Measurements from ENCODE around the genes LRRN3, LSMEM1 and TMEM168.

GRCh38 chr7:107506571-107507124 lies 36.8 kb downstream of the GPR22 start:
- PRO-cap: no peak
- RAMPAGE, long total RNA, 4 experiments: no peak in any of the 4 experiments

DNA sequence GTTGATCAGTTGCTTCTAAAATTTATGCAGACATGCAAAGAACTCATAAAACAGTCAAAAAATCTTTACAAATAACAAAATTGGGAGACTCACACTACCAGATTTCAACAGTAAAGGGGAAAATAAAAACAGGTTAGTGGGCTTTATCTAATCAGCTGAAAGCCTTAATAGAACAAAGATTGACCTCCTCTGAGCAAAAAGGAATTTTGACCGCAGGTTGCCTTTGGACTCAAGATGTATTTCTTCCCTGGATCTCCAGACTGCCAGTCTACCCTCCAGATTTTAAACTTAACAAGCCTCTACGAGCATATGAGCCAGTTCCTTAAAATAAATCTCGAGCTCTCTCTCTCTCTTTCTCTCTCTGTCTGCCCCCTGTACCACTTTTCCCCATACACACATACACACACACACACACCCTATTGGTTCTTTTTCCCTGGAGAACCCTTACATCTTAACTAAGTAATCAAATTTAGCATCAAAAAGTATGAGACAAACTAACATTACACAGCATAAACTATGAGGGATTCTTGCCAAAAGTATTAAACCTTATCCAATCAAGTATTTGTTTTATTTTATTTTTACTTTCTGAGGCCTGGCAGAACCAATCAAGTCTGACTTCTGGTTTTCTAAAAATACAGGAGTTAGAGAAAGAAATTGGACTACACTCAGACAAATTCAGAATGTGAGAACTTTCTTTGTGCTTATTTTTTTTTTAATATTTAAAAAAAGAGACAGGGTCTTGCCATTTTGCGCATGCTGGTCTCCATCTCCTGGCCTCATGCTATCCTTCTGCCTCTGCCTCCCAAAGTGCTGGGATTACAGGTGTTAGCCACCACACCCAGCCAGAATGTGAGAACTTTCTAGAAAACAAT lies 11.4 kb downstream of the BCAP29 start:
- PRO-cap: no peak
- RAMPAGE, long total RNA, 4 experiments: no peak in any of the 4 experiments

DNA sequence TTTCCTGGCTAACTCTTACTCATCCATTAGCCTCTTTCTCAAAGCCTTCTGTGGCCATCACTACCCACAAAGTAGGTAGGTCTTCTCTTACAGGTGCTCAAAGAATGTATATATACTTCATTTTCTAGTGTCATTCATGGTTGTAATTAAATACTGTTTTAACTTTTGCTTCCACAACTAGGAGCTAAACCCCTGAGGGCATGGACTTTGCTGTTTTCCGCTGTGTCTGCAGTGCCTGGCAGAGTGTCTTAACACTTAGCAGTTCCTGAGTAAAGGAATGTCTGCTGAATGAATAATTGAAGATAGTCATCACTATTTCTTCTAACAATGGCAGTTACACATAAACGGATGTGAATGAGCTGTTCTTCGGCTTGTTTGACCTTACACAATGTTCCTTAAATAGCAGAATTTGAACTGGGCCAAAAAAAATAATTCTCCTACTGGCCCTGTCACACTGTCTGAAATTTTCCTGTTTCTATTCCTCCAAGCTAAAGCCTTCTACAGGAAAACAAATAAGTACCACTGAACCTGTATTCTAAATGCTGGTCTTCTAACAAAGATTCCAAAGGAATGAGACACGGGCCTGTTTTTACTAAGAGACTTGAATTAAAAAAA lies 15.2 kb downstream of the BCAP29 start:
- PRO-cap: no peak
- RAMPAGE, long total RNA, 4 experiments: no peak in any of the 4 experiments

DNA sequence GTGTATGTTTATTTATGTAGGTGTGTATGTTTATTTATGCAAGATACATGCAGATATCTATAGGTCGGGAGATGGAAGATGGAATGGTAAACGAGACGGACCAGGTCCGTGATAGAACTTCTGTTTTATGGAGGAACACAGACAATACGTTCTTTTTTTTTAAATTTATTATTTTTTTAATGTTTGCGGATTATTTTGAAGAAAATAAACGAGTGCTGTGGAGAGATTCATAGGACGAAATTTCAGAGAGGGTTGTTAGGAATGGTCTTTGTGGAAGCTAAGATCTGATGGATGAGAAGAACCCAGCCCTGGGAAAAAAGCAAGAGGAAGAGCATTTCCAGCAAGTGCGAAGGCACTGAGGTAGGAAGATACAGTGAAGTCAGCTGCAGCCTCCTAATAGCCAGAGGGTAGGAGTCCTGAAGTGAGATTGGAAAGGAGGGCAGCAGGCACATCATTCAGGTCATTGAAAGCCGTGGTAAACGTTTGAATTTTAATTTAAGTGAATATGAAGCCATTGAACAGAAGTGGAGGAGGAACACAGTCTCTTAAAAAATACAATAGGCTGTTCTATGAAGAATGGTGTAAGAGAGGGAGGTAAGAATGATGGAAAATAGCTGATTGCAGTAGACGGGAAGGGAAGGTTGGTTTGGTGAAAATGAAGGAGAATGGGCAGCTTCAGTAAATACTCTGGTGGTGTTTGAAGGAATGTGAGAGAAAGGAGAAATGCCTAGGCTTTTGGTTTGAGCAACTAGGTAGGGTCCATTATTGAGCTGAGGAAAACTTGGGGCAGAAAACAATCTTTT lies 1.3 kb downstream of the CBLL1 start:
- PRO-cap: no peak
- RAMPAGE, long total RNA, 4 experiments: start-site peak on the plus strand in 1 of 4 experiments, centred at positions 158 to 507 of the sequence, 5 to 11 reads per replicate

- PRO-cap: no peak
- RAMPAGE, long total RNA, 4 experiments: no peak in any of the 4 experiments
Observed at GRCh38 chr7:108416186-108416755, 40.0 kb downstream of the NRCAM start.

GRCh38 chr7:108454415-108455403 lies 1.5 kb downstream of the NRCAM start:
- PRO-cap: unidirectional peak, plus-strand start at chr7:108455328
- RAMPAGE, long total RNA, 4 experiments: no peak in any of the 4 experiments

DNA sequence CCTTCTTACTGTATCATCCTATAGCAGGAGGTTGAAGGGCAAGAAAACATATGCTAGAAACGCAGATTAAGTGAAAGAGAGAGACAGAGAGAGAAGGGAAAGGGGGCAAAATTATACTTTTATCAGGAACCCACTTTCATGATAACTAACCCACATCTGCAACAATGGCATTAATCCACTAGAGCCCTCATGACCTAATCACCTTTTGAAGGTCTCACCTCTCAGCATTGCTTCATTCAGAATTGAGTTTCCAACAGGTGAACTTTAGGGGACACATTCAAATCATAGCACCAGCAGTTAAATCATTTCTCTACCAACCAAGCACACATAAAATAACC lies 1078.2 kb downstream of the DNAJB9 start:
- PRO-cap: no peak
- RAMPAGE, long total RNA, 4 experiments: no peak in any of the 4 experiments

GRCh38 chr7:111090960-111091718 lies at the start of gene LRRN3:
LRRN3 (plus strand) TSS chr7:111091127.
- PRO-cap: no peak
- RAMPAGE, long total RNA, 4 experiments: no peak in any of the 4 experiments

DNA sequence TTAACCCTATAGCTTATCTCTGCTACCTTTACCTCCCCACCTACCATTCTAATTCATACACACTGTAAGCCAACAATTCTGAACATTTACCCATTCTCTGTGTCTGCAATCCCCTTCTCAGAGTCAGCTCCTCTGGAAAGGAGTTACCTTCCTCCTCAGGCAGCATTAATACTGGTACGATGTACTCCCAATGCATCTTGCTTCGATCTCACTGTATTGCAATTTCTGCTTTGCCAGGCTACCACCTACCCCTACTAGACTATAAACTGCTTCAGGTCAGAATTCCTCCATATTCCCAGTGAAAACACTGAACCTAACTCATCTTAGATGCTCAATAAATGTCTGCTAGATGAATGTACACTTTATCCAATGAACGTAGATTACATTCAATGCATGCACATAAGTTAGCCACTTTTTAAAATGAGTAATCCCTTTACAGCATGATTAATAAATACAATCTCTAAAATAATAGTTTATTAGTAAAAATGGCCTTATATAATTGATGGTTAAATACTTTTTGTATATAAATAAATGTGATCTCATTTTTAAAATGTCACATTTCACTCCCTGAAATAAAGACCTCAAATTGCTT lies 141.9 kb downstream of the LRRN3 start:
- PRO-cap: no peak
- RAMPAGE, long total RNA, 4 experiments: no peak in any of the 4 experiments

- PRO-cap: no peak
- RAMPAGE, long total RNA, 4 experiments: no peak in any of the 4 experiments
Observed at GRCh38 chr7:111439077-111439610, 123.1 kb downstream of the IMMP2L start.

GRCh38 chr7:112089116-112090288 lies 116.7 kb downstream of the DOCK4 start:
- PRO-cap: no peak
- RAMPAGE, long total RNA, 4 experiments: start-site peak on the minus strand in 1 of 4 experiments, at chr7:112089940-112089948 at its widest, 5 reads per replicate

GRCh38 chr7:112144109-112144639 lies 62.0 kb downstream of the DOCK4 start:
- PRO-cap: no peak
- RAMPAGE, long total RNA, 4 experiments: no peak in any of the 4 experiments

- PRO-cap: no peak
- RAMPAGE, long total RNA, 4 experiments: no peak in any of the 4 experiments
Observed at GRCh38 chr7:112157158-112157689, 49.0 kb downstream of the DOCK4 start.

- PRO-cap: no peak
- RAMPAGE, long total RNA, 4 experiments: no peak in any of the 4 experiments
Observed at GRCh38 chr7:112245268-112245612, 38.7 kb downstream of the ZNF277 start.

DNA sequence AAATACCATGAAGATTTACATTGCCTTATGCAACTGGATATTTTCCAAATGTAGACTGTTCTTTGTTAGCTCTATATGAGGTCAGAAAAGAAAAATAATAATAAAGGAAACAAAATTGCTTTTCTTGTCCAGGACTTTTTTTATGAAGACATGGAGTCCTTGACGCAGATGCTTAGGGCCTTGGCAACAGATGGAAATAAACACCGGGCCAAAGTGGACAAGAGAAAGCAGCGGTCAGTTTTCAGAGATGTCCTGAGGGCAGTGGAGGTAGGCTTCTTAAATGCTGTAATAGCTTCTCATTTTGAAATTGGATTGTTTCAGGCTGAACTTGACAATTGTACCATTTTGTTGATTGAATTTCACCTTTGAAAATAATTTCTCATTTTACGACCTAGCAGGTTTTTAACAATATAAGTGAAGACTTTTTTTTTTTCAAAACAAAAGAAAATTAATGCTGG lies 12.9 kb upstream of the LSMEM1 start:
- PRO-cap: no peak
- RAMPAGE, long total RNA, 4 experiments: no peak in any of the 4 experiments

- PRO-cap: no peak
- RAMPAGE, long total RNA, 4 experiments: no peak in any of the 4 experiments
Observed at GRCh38 chr7:112480598-112481108, at the start of gene LSMEM1. LSMEM1 (plus strand) TSS chr7:112480991.

DNA sequence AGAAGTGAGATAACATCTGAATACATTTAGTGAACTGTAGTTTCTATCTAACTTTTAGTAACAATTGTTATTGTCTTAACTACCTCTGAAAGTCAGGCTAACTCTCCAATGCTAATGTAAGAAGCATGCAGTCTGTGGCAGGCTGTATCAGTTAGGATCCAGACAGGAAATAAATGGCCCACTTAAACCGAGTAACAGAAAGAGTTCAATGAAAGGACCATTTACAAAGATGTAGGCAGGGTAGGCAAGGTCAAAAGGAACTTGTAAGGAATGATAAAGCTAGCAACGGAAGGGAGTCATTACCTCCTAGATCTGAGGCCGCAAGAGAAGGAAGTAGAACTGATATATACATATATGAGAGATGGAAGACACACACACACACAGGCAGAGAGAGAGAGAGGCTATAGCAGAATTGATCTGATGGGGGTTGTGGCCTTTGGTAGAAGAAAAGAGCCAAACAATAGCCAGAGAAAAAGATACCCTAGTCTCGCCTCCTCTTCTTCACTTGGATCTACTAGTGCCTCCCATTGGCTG lies 91.1 kb downstream of the LSMEM1 start:
- PRO-cap: no peak
- RAMPAGE, long total RNA, 4 experiments: no peak in any of the 4 experiments

DNA sequence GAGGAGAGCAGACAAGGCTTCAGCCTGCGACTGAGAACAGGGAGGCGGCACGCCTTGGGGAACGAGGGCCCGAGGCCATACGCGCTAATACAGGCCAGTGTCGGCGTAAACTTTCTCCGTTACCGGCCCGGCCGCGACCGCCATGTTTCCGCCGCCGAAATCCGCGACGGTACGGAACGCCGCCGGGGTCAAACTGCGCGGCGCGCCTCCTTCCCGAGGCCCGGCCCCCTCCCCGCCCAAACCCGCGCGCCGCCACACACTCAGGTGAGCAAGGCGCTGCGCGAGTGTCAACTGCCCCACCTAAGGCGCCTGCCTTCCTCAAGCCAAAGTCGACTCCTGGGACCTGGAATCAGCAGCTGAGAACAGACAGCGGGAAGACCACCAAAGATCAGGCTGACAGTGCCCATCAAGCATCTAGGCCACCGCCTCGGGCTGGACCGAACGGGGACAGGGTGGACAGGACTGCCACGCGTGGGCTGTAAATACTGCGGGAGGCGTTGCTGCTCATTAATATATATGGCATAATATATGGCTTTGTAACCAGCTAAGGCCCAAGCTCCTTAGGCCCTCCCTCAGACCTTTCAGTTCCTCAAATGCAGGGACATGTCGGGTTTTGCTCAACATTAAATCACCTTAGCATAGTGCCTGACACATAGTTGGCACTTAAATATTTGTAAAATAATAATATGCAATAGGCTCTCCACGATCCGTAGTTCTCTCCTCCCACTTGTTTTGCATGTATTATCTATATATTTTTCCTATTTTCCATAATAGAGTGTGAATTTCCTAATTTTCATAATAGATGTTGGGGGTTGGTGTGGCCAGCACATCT lies at the start of gene TMEM168:
TMEM168 (minus strand) TSS at position 165 of the 832 bp plus-strand sequence.
- PRO-cap: bidirectional peak, plus-strand start at position 263 of the sequence, minus-strand start at position 165 of the sequence
- RAMPAGE, long total RNA, 4 experiments: start-site peak on the minus strand in 3 of 4 experiments, centred at positions 148 to 163 of the sequence, 40 to 167 reads per replicate

GRCh38 chr7:112917011-112917210 lies 22.8 kb downstream of the BMT2 start:
- PRO-cap: no peak
- RAMPAGE, long total RNA, 4 experiments: no peak in any of the 4 experiments

DNA sequence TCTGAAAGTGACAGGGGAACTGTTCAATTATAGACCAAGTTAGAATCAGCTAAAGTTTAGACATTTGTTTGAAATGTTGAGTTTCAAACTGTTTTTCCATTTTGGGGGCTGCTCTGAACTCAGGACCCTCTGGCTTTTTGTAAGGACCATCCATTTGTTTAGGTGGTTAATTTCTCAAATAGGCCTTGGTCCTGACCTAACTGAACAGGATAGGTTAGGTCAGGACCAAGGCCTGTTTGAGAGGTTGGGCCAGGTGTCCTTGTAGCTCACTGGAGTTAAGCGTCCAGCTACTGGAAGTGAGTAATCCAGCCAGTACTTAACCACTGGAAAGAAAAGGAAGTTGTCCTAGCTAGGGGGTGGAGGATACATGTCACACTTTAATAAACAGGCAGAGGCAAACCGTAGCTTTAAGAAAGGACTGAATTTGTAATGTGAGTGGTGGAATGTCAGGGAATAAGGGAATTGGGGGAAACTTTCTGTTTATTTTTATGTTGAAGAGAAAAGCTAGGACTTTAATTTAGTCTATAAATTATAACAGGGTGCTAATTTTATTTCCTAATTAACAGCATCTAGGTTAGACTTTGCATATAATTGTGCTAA lies 50.9 kb upstream of the BMT2 start:
- PRO-cap: no peak
- RAMPAGE, long total RNA, 4 experiments: no peak in any of the 4 experiments

Data from suprapubic skin (tissue), 4 donors.